Glomerular endothelial cell (primary cell): ENCODE data around the gene ELOVL5.

GRCh38 chr6:53348665-53349414 is at the start of gene ELOVL5:
Gene ELOVL5 (minus strand): TSS chr6:53348950.
- RAMPAGE, long total RNA, result start-site peak on the minus strand at chr6:53348902-53348969, 492 and 630 reads in 2 replicates

DNA sequence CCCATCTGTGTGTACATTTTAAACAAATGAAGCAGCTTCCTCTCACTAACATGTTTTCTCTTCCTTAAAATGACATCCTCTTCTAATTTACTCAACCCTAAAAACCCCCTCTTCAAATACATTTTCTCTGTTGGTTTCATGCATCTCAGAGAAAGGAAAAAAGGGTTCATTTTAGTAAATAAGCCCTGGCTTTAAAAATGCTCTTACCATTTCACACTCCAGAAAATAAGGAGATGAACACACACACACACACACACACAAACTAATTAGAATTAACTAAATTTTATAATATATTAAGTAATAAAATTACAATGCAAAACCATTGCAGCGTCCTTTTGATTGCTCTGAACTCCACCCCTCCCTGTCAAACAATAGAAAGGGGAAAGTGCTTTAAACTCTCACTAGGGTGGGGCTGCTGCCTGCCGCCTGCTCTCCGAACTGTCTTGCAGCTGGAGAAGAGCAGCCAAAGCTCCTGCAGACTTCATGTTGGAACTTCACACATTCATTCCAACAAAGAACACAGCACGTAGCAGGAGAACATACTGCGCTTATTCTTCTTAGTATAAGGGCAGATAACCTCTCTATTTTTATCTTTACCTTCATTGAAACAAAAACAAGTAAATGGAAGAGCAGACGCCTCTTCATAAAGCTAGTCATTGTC is 83.3 kb downstream of the GCLC start:
- RAMPAGE, long total RNA, result no peak

DNA sequence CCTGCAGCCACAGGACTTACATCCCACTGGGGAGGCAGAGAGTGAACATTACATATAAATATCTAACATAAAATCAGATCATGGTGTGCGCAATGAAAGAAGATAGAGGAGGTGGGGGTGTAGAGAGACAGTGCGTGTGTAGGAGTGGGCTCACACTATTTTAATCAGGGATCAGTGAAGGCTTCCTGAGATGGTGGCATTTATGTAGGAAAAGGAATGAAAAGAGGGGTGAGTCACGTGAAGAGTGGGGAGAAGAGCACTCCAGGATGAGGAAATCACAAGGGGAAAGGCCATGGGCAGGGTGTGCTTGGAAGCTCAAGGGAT is 80.2 kb downstream of the GCLC start:
- RAMPAGE, long total RNA, result no peak

- RAMPAGE, long total RNA, result no peak
Observed at GRCh38 chr6:53465934-53466557, 78.9 kb downstream of the GCLC start.

- RAMPAGE, long total RNA, result no peak
Observed at GRCh38 chr6:53493310-53493852, 51.5 kb downstream of the GCLC start.

DNA sequence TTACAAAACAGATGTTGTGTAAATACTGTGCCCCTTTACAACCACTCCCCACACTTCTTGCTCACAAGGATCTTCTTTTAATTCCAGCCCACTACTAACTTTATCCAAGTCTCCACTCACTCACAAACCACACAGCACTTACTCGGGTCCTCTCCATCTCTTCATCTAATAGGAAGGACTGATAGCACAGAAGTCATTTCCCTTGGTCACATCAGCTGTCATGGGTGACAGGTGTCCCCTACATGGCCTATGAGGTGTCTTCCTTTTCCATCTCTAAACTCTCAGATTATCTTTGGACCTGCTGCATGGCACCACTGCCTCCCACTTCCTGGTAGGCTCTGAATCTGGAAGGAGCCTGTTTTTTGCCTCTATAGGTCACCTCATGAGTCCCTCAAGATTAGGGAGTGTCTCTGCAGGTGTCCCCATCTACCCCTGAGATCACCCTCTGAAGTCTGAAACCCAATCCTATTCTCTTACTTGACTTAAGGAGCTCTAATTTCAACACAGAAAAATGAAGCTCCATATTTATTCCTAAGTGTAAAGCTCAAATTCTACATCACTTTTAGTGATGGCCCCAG is 28.5 kb downstream of the GCLC start:
- RAMPAGE, long total RNA, result no peak

DNA sequence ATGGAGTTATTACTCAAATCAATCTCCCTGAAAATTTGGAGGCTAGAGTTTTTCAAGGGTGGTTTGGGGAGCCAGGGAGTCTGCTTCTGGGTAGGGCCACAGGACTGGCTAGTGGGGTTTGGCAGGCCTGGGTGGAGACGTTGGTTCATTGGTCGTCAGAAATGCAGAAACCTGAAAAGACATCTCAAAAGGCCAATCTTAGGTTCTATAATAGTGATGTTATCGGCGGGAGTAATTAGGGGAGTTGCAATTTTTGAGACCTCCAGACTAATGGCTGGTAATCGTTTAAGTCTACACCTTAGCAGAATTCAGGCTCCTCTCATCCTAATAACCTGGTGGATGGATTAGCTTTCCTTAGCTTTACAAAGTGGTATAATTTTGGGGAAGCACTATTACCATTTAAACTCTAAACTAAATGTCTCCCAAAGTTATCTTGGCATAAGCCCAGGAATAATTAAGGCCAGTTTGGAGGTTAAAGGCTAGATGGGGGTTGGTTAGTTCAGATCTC is 51.4 kb downstream of the KLHL31 start:
- RAMPAGE, long total RNA, result no peak

- RAMPAGE, long total RNA, result no peak
Observed at GRCh38 chr6:53752801-53753141, 42.0 kb upstream of the LRRC1 start.

DNA sequence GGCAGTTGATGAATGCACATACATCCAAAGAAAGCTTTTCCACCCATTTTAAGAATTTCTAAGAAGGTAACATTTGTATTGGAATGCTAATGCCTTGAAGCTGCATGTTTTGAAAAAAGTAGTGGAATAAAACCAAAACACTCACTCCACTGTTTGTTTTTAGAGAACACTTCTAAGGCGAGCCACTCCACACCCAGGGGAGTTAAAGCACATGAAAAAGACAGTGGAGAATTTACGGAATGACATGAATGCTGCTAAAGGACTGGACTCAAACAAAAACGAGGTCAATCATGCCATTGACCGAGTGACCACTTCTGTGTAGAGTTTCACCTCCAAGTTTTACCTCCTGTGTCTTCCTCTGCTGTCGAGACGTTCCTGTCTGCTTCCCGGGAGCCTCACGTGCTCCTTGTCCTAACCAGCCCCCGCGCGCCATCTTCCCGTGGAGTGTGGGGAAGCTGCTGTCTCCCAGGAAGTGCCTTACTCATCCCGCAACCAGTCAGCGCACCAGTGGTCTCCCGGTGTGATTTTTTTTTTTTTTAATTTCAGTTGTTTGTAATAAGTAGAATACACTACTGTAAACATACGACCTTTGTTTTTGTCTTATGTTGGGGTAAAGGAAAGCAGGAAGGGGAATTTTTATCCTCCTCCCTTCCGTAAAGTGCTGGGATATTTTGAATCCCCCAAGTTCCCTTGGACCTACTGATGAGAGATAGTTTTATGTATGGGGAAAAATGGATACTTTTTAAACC is 127.8 kb downstream of the LRRC1 start:
- RAMPAGE, long total RNA, result no peak

DNA sequence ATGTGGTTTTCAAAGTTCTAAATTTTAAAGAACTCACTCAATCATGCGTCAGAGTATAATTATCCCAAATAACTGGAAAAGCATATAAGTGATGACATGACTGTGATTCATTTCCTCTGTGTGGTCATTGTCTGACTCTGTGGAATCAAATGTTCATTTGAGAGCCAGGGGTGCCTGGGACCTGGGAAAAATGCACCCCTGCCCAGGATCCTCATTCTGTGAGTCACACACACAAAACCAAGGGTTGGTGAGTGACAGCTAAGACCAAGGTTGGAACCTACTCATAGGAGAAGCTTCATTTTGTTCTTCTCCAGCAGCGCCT is 127.0 kb upstream of the MLIP start:
- RAMPAGE, long total RNA, result no peak

DNA sequence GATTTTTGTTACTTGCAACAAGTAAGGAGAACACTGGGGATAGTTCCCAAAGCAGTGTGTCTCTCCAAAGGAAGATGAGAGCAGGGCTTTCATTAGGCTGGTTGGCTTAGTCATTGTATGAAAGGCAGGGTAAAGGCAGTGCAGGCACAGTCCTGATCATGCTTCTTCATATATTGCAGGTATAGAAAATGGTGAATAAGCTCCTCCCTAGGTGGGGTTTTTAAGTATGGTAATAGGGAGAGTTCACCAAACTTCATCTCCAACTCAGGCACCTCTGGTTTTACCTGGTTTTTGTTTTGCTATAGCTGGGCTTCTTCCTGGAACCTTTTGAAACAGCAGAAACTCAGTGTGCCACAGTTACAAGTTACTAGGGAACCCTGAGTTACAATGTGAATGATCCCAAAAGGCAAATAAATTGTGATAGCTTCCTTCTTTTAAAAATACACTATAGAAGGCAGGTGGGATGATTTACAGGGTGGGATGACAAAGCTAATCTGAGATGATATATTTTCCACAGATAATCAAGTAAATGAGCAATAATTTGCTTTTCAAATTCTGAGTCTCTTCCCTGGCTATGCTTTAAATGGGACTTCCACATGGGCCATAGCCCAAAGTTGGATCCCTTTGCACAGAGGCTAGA is 101.4 kb upstream of the MLIP start:
- RAMPAGE, long total RNA, result no peak

GRCh38 chr6:54801663-54802272 is 44.8 kb upstream of the FAM83B start:
- RAMPAGE, long total RNA, result no peak

- RAMPAGE, long total RNA, result no peak
Observed at GRCh38 chr6:54846924-54847325, 354 bp downstream of the FAM83B start.

DNA sequence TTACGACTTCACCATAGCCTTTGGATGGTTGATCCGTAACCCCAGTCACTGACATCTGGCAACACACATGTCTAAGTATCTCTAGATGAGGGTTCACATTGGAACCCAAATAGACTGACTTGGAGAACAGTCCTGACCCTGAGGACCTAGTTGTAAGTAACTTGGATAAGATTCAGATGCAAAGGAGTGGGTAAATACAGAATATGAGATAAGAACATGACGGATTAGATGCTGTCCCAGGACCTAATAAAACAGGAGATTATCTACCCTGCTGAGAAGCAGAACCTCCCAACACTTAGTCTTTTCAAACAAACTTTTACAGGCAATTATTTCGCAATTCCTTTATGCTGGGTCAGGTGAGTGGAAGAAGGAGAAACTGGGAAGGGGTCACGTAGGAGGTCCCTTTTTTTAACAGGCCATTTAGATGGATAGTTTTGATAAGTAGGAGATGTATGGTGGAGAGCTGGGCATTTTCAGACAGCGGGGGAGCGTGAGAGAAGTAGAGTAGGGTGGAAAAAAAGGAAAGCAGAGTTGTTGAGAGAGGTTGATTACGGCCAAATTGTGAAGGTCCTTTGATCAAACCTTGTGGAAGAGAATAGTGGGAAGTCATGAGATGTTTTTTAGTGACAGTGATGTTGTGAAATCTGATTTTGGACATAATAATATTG is 32.7 kb downstream of the FAM83B start:
- RAMPAGE, long total RNA, result no peak

GRCh38 chr6:56073511-56073869 is 173.9 kb downstream of the COL21A1 start:
- RAMPAGE, long total RNA, result no peak

- RAMPAGE, long total RNA, result no peak
Observed at GRCh38 chr6:56091007-56091783, 156.2 kb downstream of the COL21A1 start.

- RAMPAGE, long total RNA, result no peak
Observed at GRCh38 chr6:56400304-56400722, 152.9 kb upstream of the COL21A1 start.

- RAMPAGE, long total RNA, result no peak
Observed at GRCh38 chr6:56508348-56508895, 261.0 kb upstream of the COL21A1 start.

DNA sequence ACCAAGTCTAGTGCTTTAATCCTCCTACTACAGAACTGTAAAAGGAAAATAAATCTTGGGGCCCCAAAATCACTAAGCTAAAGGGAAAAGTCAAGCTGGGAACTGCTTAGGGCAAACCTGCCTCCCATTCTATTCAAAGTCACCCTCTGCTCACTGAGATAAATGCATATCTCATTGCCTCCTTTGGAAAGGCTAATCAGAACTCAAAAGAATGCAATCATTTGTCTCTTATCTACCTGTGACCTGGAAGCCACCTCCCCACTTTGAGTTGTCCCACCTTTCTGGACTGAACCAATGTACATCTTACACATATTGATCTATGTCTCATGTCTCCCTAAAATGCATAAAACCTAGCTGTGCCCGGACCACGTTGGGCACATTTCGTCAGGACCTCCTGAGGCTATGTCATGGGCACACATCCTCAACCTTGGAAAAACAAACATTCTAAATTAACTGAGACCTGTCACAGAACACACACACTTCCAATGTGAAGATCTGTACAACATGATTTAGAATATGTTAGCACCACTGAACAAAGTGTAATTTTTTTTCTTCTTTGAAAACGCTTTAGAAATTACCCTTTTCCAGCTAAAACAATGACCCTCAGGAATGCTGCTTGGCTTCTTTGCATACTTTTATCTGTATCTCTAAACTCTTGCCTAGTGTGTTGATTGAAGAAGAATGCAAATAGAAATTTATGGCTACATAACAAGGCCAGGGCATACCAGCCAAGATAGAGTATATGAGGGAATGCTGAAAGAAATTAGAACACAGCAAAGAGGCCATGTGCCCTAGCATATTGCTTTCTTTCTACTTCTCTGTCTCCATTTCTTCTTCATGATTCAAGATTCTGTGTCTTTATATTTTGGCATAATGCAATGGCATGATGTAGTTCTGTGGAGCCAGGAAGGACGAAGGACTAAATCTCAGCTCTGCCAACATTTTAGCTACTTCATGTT is 227.4 kb downstream of the DST start:
- RAMPAGE, long total RNA, result no peak

DNA sequence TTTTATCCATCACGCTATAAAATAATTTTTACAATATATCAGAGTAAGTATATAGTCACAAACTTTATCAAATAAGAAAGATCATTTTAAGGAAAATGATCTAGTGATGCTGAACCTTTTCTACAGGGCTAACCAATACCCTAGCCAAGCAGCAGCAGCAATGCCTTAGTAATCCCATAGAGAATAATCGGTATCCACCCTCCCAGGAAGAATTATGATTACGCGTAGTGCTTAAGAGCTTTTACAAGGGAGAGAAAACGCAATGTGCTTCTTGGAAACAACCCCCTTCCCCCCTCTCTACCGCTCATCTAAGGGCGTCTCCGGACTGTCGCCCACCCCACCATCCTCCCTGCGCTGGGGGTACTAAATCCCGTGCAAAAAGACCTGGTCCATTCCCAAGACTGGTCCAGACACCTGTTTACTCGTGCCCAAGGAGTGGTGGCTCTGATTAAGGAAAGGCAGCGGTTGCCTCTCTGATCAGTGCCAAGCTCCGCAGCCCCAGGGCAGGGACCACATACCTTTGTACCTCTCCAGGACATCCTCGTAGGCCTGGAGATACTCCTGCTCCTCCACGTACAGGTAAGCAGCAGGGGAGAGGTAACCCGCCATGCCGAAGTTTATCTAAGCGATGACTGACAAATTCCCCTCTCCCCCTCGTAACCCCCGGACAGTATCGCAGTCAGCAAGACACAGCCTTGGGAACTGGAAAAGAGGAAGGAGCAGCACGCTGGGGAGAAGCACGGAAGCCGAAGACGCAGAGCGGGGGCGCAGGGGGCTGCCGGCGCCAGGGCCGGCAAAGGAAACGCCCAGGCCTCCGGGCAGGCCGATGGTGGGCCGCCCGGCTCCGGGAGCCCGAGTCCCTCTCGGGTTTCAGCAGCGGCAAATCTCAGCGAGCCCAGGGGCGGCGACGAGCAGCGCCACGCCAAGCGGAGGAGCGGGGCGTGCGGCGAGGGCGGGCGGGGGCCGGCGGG is 111.8 kb downstream of the DST start:
- RAMPAGE, long total RNA, result no peak